Parietal lobe (tissue), 2 donors: ENCODE measurements around the gene RHBDF2.

DNA sequence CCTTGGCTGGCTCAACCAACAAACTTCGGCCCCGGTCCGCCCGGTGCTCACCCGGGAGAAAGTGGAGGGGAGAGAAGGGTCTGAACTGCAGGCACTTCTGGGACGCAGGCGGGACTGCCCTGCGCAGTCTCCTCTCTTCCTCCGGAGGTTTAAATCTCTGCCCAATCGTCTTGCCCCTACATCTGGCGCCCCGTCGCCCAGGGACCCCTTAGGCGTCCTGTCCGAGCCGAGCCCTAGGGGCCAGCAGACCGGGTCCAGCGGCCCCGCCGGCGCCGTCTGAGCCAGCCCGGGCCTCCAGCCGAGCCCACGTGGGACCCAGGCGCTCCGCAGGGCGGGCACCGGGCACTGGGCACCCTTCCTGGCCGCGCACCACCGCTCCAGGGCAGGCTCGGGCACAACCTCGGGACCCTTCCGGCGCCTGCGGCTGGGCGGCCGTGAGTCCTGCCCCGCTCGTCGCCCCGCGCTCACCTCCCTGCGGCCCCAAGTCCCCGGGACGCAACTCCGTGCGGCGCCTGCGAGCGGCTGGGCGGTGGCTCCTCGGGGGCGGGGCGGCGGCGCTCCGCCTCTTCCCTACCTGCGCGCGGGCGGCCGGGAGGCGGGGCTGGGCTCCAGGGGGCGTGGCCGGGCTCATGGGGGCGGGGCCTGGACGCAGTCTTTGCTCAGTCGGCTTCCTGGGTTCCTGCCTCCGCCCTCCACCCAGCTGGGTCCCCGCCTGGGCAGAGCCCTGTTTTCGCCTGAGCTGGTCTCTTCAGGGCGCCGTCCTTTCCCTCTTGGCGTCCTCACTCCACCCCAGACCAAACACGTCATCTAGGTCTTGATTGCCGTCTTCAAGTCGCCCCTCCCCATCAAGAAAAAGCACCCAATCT lies at the start of gene RHBDF2:
TSS of gene RHBDF2 (minus strand) at position 539 of the 866 bp plus-strand sequence.
- RAMPAGE, long total RNA: start-site peak on the minus strand centred at position 514 of the sequence, 64 bp wide, 8 and 8 reads in 2 replicates

DNA sequence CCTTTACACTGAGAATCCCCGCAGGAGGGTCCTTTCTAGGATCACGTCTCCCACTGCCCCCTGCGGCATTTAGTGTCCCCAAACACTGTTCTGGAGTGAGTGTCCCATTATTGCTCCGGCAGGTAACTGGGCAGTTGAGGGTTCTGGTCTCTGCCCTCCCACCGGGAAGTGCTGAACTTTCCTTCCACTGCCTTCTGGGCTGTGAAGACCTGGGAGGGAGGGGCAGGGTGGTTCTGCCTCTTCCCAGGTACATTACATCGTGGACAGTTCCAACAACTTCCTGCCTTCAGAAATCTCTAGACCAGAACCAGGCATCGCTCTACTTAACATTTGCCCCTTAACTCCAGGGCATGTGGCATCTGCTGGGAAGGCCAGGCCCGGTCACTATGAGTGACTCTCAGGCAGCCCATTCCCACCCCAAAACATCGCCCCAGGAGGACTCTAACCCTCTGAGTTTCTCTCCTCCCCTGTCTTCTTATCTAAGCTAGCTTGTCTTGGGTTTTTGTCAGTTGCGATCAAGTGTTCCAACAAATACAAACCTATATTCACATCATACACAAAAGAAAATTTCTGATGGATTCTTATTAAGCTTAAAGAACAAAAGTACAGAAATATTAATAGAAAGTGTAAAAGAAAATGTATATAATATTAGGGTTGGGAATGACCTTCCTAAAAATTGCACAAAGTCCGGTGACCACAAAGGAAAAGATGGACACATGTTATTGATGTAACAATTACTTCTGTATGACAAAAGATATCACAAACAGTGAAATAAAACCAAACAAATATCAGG lies 3.3 kb downstream of the ST6GALNAC1 start:
- RAMPAGE, long total RNA: no peak

DNA sequence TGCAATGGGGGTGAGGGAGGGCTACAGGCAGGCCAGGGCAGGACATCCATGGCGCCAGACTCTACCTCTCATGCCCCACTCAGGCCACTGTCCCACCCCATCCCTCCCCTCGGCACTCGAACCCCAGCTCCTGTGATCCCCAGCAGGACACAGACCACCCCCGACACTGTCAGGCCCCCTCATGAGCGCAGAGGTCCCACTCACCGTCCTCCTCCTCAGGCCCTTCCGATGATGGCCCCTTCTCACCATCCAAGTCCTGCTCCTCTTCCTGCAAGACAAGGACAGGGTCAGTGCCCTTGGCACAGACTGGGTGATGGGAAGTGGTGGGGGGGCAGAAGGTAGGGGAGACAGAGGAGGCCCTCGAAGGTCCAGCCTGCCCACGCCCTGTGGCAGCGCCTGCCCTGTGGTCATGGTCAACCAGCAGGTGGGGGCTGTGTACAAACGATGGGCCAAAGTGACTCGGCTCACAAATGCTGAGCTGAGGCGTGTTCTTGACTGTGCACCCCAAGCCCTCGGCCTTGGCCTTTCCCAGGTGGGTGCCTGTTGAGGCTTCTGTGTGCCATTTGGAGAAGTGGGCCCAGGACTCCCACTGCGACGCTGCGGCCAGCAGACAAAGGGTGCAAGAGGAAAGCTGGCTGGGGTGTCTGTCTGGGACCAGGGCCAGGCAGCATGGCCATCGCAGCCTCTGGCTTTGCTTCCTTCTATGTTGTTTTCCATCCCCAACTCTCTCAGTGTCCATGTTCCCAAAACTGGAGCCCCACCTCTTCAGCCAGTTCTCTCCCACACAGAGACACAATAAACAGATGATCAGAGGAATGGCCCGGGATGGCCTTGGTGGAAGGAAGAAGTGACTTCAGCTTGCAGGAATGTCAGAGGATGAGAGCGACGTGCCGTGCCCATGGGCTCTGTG lies 22.6 kb downstream of the MXRA7 start:
- RAMPAGE, long total RNA: no peak

- RAMPAGE, long total RNA: no peak
Measured at GRCh38 chr17:76969439-76969810, 101.2 kb downstream of the MGAT5B start.

GRCh38 chr17:77097645-77098241 lies 43.0 kb upstream of the SEC14L1 start:
- RAMPAGE, long total RNA: no peak

DNA sequence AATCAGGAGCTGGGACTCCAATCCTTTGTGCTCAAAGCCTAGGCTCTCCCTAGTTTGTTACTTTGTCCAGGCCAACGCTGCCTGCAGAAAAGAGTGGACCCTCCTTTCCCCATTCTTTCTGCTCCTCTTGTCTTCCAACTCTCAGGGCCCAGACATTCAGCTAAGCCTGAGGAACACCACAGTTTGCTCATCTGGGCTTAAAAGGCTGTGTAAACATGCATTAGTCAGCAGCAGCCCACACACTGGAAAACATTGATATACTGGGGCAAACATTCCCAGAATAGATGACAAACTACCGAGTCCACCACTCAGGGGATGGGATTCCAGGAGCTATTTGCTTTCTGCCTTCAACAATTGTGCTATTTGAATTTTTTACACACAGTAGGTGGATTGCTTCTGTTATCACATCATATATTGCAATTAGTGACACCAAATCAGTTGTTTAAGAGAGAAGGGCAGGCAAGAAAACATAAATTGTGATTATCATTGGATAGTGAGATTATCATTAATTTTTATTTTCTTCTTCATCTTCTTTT lies 18.9 kb upstream of the SEC14L1 start:
- RAMPAGE, long total RNA: no peak

- RAMPAGE, long total RNA: no peak
Measured at GRCh38 chr17:77129601-77130526, 10.9 kb upstream of the SEC14L1 start.

GRCh38 chr17:77130802-77131353 lies 9.9 kb upstream of the SEC14L1 start:
- RAMPAGE, long total RNA: no peak

DNA sequence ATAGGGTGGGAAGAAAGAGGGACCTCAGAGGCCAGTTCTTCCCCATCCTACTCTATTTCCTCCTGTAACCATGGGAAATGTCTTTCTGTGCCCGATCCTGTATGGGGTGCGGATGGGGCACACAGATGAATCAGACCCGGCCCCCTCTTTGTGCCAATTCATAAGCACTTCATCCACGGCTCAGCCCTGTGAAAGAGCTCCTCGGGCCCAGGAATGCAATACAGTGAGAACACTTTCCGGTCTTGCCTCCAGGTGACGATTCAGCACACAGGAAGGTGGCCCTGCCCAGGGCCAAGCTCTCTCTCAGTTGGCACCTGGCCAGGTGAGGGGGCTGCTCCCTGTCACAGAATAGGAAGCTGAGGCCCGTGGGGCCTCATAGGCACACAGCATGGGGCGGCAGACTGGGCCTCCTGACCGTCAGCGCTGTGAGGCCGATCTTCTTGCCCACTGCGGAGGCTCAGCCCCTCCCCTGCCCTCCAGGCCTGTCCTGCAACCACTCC lies 26.4 kb upstream of the SEPTIN9 start:
- RAMPAGE, long total RNA: no peak

- RAMPAGE, long total RNA: no peak
Measured at GRCh38 chr17:77322391-77322718, 41.1 kb downstream of the SEPTIN9 start.

DNA sequence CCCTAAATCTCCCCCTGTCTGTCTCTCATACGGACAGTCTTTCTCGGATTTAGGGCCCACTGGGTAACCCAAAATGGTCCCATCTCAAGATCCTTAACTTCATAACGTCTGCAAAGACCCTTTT lies 42.7 kb downstream of the SEPTIN9 start:
- RAMPAGE, long total RNA: no peak

- RAMPAGE, long total RNA: no peak
Measured at GRCh38 chr17:77366455-77367300, 85.4 kb downstream of the SEPTIN9 start.

- RAMPAGE, long total RNA: no peak
Measured at GRCh38 chr17:77370786-77371226, 89.5 kb downstream of the SEPTIN9 start.

DNA sequence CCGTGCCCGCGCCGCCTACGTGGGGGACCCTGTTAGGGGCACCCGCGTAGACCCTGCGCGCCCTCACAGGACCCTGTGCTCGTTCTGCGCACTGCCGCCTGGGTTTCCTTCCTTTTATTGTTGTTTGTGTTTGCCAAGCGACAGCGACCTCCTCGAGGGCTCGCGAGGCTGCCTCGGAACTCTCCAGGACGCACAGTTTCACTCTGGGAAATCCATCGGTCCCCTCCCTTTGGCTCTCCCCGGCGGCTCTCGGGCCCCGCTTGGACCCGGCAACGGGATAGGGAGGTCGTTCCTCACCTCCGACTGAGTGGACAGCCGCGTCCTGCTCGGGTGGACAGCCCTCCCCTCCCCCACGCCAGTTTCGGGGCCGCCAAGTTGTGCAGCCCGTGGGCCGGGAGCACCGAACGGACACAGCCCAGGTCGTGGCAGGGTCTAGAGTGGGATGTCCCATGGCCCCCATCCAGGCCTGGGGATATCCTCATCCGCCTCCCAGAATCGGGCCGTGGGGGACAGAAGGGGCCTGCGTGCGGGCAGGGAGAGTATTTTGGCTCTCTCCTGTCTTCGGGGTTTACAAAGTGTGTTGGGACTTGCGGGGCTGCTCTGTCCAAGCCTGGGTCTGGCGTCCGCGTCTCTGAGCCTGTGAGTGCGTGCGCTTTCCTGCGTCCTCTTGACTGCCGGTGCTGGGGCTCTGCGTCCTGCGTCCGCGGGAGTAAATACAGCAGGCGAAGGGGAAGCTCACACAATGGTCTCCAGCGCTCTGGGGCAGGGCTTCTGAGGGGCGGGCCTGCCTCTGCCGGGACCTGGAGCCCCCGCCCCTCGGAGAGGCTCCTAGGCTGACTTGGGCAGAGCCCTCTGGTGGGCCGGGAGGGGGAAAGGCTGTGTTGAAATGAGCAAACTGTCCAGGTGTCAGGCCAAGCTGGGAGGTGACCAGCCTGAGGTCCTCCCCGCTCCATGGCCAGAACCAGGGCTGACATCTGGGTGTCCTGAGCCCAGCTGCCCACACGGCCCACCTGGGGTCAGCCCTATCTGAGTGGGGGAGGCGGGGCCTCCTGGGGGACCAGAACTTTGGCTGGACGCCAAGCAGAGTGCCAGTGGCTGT lies 92.8 kb downstream of the SEPTIN9 start:
- RAMPAGE, long total RNA: no peak

GRCh38 chr17:77426068-77426837 lies 145.0 kb downstream of the SEPTIN9 start:
- RAMPAGE, long total RNA: no peak

DNA sequence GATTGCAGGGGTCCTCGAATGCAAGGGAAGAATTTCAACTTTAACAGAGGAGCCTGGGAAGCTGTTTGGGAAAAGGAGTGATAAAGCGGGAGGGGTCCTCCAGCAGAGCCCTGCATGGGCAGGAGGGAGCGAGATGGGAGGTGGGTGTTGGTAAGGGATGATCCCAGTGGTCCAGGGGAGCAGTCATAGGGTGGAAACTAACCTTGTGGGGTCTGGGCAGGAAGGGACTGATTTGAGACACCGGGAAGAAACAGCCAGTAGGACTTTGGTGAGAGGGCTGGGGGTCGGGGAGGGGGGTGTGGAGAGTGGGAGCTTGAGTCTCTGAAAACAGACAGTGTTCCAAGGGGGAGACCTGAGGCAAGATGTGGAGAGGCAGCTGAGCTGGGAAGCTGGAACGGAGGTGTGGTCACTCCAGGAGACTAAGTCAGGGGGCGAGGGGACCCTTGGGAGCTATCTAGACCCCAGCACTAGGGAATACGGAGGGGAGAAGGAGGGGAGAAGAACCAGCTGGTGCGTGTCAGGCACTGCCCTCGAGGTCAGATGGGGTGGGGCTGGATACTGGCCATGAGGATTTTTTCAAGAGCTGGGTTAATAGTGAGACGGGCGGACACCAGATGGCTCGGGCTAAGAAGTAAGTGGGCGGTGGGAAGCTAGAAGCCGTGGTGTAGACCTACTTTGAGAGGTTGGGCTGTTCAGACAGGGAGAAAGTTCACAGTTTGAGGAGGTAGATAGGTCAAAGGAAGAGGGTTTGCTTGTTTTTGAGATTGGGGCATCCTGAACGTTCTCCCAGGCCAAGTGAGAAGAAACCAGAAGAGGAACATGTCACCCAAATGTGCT lies 163.1 kb downstream of the SEPTIN9 start:
- RAMPAGE, long total RNA: no peak

DNA sequence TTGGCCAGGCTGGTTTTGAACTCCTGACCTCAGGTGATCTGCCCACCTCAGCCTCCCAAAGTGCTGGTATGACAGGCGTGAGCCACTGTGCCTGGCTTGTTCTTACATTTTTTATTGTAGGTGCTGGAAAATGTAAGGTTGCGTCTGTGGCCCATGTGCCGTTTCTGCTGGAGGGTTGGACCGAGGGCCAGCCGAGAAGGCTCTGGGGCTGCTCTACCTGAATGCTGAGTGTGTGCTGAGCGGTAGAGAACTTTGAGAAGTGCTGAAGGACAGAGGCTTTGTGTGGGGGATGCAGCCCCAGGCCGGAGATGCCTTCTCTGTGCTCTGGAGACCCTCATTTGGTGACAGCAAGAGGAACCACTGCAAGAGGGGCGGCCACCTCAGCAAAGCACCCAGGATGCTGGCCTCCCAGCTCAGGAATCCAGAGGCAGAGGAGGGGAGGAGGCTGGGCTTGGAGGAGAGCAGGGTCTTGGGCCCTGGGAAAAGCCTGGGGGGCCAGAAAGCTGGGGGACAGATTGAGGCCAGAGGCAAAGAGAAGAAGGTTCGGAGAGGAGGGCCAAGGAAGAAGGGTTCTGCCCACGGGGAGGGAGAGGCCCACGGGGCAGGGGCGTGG lies 167.8 kb downstream of the SEPTIN9 start:
- RAMPAGE, long total RNA: no peak

DNA sequence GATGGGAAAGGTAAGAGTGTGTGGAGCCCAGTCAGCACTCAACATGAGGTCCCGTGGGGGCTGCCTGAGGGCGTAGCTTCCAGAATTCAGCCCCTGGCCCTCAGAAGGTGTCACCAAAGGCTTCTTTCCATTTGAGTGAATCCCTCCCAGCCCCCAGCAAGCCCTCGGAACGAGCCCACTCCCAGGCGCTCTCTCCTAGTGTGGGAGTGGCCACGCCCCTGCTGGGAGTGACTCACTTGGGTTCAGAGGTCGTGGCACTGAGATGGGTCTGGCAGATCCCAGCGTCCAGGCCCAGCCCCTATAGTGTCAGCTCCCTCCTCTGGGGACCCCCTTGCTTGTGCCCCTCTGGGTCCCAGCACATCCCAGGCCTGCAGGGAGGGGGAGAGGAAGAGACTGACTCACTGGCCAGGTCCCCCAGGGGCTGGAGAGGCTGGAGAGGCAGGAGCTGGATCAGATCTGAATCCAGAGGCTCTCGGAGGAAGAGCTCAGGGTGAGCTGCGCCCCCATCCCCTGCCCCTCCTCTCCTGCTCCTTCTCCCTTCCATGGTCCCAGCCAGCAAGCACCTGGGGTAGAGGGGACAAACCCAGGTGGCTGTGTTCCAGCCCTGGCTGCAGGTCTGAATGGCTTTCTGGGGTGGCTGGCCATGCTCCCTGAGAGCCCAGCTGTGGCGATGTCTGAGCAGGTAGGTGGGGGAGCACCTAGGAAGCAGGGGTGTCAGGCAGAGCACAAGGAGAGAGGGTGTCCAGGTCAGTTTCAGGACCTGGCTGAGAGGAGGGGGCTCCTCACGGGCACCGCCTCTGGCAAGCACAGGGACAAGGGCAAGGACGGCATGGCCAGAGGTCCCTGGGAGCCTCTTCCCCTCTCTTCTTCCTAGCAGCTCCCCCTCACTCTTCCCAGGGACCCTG lies 169.2 kb downstream of the SEPTIN9 start:
- RAMPAGE, long total RNA: no peak

DNA sequence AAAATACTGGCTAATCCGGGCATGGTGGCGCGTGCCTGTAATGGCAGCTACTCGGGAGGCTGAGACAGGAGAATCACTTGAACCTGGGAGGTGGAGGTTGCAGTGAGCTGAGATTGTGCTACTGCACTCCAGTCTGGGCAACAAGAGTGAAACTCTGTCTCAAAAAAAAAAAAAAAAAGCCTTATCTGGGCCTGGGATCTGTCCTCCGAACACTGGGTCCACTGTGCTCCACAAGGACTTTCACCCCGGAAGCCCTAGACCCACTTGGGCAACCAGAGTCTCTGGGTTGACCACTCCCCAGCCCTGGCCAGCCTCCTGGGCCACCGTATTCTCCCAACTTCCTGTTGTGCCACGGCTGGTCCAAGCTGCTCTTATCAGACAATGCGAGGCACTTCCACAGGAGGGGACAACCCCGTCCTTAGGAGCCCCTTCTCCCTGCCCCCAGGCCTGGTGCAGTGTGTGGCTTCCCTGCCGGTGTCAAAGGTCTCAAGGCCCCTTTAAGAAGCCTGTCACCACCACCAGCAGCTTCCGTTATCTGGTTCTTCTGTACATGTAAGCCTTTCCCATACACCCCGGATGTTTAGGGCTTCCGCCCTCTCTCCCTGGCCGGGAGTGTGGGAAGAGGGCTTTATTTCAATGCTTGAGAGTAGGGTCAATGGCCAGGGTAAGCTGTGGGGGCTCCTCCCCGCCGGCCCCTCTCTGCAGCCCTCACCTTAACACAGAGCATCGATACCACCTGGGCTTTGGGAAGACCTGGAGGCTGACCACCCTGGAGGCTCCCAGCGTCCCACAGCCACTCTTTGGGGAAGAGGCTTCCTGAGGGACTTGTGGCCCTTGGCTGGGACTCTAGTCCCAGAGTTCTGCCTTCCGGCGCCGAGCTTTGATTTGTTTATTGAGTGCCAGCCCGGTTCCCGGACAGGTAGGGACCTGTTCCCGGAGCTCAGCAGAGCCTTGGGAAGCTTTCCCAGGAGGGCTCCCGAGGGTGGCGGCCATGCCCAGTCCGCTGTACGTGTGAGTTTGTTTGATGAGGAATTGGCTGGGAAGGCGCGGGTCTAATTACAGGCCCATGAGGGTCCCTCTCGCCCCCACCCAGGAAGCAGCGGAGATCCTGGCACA lies 172.5 kb downstream of the SEPTIN9 start:
- RAMPAGE, long total RNA: no peak

GRCh38 chr17:77458269-77458899 lies 177.1 kb downstream of the SEPTIN9 start:
- RAMPAGE, long total RNA: no peak